Mesenchymal stem cell of Wharton's jelly (primary cell): ENCODE measurements around a stretch of chr16.

DNA sequence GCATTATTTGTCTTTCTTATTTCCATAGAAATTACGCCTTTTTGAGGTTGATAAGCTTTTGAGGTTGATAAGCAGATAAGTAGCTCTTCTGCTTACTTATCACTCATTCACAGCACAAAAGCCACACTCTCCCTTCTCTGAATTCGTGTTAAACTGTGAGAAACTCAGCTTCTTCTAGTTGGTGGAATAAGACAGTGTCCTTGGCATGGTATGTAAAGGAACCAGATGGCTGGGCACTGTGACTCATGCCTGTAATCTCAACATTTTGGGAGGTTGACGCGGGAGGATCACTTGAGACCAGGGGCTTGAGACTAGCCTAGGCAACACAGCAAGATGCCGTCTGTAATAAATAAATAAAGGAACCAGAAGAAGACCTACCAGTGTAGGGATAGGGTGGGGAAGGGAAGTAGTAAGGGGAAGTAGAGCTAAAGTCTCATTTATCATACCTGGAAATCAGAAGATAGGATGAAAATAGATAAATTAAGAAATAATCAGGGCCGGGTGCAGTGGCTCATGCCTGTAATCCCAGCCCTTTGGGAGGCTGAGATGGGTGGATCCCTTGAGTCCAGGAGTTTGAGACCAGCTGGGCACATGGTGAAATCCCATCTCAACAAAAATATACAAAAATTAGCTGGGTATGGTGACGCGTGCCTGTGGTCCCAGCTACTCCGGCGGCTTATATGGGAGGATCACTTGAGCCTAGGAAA lies 10.5 kb downstream of the EEF2K start:
- CAGE, long polyA plus RNA = no peak

GRCh38 chr16:22256920-22257827 lies 40.0 kb upstream of the POLR3E start:
- CAGE, long polyA plus RNA = no peak

DNA sequence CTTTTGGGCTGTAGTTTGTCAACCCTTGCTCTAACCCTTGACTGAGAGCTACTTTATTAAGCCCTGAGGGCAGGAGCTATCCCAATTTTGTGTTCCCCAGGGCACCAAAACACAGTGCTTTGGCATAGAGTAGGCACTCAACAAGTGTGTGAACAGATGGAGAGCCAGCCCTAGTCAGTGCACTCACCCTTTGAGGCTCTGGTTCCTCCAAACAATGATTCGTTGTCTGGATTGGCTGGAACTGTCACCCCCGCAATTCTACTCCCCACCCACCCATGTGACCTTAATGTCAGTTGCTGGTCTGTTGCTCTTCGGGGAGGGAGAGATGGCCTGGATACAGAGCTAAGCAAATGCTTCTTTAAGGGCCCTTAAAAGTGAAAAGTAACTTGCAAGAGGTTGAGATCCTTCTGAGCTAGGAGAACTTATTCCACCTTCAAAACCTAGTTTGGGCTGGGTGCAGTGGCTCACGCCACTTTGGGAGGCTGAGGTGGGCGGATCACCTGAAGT lies 10.5 kb upstream of the POLR3E start:
- CAGE, long polyA plus RNA = no peak

- CAGE, long polyA plus RNA = no peak
Measured at GRCh38 chr16:22297683-22298919, 892 bp downstream of the POLR3E start.

GRCh38 chr16:22534045-22534976 lies 23.6 kb downstream of the NPIPB5 start:
- CAGE, long polyA plus RNA = no peak

- CAGE, long polyA plus RNA = no peak
Measured at GRCh38 chr16:22814578-22815356, 805 bp downstream of the HS3ST2 start.

DNA sequence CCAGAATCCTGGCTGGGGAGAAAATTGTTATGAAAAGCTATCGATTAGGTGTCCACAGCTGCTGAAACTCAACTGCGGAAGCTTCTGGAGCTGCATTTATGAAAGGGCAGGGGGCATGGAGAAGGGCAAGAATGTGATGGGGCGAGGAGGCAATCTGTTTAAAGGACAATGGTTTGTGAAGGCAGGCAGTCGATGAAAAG lies 24.5 kb downstream of the HS3ST2 start:
- CAGE, long polyA plus RNA = no peak

GRCh38 chr16:23058238-23058624 lies 91.0 kb downstream of the USP31 start:
- CAGE, long polyA plus RNA = no peak

DNA sequence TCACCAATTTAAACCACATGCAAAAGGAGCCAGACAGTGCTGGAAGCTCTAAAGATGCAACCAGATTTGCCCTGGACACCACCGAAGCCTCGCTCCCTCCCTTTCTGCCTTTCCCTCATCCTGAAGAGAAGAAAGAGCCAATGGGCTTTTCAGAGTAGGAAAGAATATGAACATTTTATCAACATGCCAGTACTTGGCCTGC lies 45.0 kb downstream of the USP31 start:
- CAGE, long polyA plus RNA = no peak

DNA sequence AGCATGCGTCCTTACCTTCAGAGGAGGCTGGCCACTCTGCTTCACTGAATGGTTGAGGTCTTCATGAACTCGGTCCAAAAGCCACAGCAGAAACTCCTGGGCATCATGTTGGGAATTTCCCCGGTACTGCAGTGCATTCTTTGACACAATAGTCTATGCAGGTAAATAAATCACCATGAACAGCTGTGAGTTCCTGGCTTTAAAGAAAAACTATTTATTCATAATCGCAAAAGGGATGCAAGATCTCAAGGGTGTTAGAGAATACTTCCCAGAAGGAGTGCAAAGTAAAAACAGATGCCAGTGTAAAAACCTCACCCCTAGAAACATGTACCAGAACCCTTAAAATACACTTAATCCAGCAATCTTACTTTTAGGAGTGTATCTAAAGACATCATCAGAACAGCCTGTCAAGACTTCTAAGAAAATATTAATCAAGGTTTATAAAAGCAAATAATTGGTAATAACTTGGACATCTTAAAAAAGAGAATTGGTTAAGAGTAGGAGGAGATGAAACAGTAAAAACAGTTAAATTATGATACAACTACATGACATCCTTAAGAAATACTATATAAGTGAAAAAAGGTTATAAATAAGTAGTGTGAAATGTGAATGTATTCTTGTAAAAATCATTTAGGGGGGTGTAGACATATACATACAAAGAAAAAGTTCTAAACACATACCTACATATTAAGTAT lies 41.1 kb downstream of the USP31 start:
- CAGE, long polyA plus RNA = no peak

GRCh38 chr16:23134179-23134645 lies 15.0 kb downstream of the USP31 start:
- CAGE, long polyA plus RNA = no peak

- CAGE, long polyA plus RNA = no peak
Measured at GRCh38 chr16:23317257-23317920, 15.3 kb downstream of the SCNN1B start.

GRCh38 chr16:23473958-23474371 lies 21.0 kb upstream of the COG7 start:
- CAGE, long polyA plus RNA = no peak

GRCh38 chr16:23504480-23505315 lies 5.6 kb downstream of the GGA2 start:
- CAGE, long polyA plus RNA = no peak

GRCh38 chr16:23563228-23563982 lies 5.9 kb downstream of the UBFD1 start:
- CAGE, long polyA plus RNA = no peak

GRCh38 chr16:23757773-23758220 lies 3.0 kb downstream of the CHP2 start:
- CAGE, long polyA plus RNA = no peak

GRCh38 chr16:23852613-23852977 lies 16.8 kb downstream of the PRKCB start:
- CAGE, long polyA plus RNA = no peak

GRCh38 chr16:25052409-25053027 lies 37.3 kb upstream of the ARHGAP17 start:
- CAGE, long polyA plus RNA = no peak

- CAGE, long polyA plus RNA = no peak
Measured at GRCh38 chr16:25060828-25061279, 45.7 kb upstream of the ARHGAP17 start.

DNA sequence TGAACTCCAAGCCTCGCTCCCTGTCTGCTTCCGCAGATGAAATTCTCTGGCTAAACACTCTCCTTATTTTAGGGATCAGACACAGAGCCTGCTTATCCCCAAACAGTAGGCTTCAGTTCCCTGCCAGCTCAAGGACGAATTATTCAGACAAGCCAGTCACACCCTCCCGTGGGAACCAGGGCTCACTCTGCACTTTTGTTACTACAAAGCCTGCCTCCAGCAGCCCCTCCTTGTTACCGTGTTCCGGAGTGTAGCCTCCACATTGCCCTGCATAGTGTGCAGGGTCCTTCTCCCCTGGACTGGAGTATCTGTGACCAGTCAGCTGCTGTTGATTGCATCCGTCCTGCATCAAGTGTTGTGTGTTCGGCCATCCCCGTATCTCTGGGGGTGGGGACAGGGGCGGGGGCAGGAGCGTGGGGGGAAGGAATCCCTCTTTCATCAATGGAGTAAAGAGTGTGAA lies 46.5 kb upstream of the LCMT1 start:
- CAGE, long polyA plus RNA = no peak